Right atrium auricular region (tissue), 2 donors: ENCODE results near the genes C16orf96 and ZNF500.

- PRO-cap, result unidirectional peak, plus-strand start at chr16:4183319; bidirectional peak, plus-strand start at chr16:4184075, minus-strand start at chr16:4183958
- RAMPAGE, long total RNA, 2 experiments, result no peak in any of the 2 experiments
Observed at GRCh38 chr16:4183269-4184403, 58.2 kb downstream of the SRL start.

DNA sequence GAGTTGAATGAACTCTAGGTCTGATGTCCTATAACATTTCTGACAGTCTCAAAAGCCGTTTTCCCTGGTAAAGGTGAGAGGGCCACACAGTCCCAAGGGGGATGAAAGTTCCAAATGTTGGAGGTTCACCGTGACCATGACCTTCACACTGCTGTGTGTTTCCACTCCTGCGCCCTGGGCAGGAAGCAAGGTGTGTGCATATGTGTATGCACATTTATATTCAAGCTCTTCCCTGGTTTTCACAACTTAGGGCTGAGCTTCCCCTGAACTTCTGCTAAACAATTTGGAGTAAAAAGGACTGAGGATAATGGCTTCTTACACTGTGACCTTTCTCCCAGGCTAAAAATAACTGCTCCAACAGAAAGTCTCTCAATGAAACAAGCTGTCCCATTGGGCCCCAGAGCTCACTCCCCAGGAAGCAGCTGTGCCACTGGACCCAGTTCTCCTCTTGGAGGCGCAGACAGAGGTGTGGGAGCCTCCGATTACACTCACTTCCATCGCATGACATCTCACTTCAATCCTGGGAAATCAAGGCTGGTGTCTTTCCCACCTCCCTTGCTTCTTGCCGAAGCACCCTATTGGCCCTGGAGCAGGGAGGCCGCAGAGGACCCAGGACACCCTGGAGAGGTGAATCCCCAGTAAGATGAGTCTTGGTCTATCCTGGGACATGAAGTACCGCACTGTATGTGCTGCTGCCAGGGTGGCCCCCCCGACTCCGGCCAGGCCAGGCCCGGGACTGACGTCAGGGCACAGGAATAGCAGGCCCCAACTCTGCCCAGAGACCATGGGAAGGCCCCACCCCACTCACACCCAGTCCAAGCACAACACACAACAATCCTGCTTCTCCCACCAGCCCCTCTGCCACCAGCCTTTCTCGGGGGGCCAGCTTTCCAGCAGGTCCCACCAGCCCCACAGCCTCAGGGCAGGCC lies 29.7 kb downstream of the SRL start:
- PRO-cap, result bidirectional peak, plus-strand start at position 439 of the sequence, minus-strand start at position 456 of the sequence; bidirectional peak, plus-strand start at position 813 of the sequence, minus-strand start at position 645 of the sequence
- RAMPAGE, long total RNA, 2 experiments, result no peak in any of the 2 experiments

- PRO-cap, result no peak
- RAMPAGE, long total RNA, 2 experiments, result no peak in any of the 2 experiments
Observed at GRCh38 chr16:4293731-4294169, 20.9 kb upstream of the TFAP4 start.

DNA sequence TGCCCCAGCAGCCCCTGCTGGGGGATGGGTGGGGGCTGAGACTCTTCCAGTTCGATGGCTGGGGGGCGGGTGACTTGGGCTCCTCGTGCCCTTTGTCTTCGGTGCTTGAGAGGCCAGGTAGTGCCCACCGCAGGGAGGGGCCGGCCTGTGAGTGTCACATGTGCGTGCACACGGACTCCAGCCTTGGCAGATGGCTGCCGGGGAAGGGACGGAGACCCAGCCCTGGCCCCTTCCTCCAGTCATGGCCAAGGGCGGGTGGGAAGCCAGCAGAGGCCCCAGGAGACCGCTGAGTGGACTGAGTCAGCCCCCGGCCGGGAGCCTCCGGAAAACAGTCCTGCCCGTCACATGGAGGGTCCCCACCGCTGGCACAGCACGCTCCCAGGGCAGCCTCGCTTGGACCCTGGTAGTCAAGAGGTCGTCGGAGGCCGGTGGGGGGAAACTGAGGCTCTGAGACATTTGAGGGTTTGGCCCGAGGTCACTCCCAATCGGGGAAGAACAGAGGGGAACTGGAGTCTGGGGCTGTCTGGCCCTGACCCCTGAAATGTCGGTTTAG lies 4.2 kb downstream of the GLIS2 start:
- PRO-cap, result no peak
- RAMPAGE, long total RNA, 2 experiments, result no peak in any of the 2 experiments

DNA sequence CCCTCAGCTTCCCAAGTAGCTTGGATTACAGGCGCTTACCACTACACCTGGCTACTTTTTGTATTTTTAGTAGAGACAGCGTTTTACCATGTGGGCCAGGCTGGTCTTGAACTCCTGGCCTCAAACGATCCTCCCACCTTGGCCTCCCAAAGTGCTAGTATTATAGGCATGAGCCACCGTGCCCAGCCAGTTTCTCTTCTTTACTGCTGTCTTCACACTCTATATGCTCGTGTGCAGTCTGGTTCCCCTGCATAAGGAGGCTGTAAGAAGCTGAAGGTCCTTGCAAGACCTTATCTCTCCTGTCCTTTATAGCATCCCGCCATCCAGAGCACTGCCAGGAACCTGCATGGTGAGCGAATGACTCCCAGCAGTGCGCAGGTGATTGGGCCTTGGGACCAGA lies 2.9 kb upstream of the PAM16 start:
- PRO-cap, result no peak
- RAMPAGE, long total RNA, 2 experiments, result no peak in any of the 2 experiments

DNA sequence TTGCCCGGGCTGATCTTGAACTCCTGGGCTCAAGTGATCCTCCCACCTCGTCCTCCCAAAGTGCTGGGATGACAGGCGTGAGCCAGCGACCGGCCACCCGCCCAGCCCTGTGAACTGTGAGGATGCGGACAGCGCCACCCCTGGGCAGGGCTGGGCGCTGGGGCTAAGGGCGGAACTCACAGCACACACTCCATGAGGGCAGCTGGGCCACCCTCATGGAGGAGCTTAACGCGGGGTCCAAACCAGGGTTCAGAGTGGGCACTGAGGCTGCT lies 14.0 kb downstream of the CORO7 start:
- PRO-cap, result no peak
- RAMPAGE, long total RNA, 2 experiments, result no peak in any of the 2 experiments

DNA sequence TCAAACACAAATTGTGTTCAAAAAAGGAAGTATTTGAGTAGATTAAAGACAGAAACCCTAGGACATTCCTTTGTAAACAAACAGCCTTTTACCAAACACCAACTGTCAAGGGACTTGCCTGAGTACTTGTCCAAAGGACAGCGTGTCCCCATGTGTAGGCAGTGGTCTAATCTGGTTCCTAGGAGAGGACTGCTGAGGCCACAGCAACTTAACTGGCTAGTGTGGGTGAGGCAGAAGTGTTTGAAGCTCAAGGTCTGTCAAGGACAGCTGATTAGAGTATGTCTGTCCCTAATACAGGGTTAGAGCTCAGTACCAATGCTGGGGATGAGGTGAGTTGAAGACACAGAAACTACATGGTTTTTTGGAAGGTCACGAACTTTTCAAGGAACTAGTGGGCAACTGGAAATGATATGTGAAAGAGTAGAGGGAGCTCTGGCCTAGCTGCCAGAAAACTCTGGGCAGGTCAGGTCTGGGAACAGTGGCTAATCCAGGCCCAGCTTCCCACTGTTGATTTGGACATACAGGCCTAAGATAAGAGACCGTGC lies 10.1 kb downstream of the HMOX2 start:
- PRO-cap, result bidirectional peak, plus-strand start at position 309 of the sequence, minus-strand start at position 146 of the sequence
- RAMPAGE, long total RNA, 2 experiments, result no peak in any of the 2 experiments

GRCh38 chr16:4500880-4501258 lies 24.7 kb downstream of the HMOX2 start:
- PRO-cap, result no peak
- RAMPAGE, long total RNA, 2 experiments, result no peak in any of the 2 experiments

GRCh38 chr16:4521807-4522879 lies 16.4 kb downstream of the CDIP1 start:
- PRO-cap, result no peak
- RAMPAGE, long total RNA, 2 experiments, result no peak in any of the 2 experiments

DNA sequence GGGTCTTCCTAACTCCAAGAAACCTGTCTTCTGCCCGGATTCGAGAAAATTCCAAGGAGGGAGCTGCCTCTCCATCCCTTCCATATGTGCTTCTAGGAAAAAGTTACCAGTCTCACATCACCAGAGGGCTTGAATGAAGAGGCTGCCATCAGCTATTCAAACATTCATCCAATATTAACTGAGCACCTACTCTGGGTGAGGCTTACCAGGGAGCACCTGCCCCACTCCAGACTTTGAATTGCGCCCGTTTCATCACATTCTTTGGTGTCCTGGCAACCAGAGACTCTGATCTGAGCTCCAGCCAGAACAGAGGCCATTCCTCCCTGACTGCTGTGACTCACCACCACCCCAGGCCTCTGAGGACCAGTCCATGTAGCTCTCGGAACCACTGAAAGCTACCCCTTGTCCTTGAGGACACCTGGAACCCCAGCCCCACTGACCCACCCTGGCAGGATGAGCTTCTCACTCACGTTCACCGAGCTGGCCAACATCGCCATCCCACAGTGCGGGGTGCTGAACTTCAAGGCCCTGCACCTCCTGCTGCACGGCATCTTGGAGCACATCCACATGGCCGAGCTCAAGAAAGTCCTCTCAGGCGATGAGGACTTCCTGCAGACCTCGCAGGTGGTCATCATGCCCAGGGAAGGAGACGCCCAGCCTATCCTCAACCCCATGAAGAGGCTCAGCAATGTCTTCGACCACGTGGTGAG lies at the start of gene C16orf96:
TSS of gene C16orf96 (plus strand) at position 304 of the 710 bp plus-strand sequence.
- PRO-cap, result no peak
- RAMPAGE, long total RNA, 2 experiments, result no peak in any of the 2 experiments

- PRO-cap, result no peak
- RAMPAGE, long total RNA, 2 experiments, result no peak in any of the 2 experiments
Observed at GRCh38 chr16:4597078-4597546, 17.6 kb downstream of the UBALD1 start.

DNA sequence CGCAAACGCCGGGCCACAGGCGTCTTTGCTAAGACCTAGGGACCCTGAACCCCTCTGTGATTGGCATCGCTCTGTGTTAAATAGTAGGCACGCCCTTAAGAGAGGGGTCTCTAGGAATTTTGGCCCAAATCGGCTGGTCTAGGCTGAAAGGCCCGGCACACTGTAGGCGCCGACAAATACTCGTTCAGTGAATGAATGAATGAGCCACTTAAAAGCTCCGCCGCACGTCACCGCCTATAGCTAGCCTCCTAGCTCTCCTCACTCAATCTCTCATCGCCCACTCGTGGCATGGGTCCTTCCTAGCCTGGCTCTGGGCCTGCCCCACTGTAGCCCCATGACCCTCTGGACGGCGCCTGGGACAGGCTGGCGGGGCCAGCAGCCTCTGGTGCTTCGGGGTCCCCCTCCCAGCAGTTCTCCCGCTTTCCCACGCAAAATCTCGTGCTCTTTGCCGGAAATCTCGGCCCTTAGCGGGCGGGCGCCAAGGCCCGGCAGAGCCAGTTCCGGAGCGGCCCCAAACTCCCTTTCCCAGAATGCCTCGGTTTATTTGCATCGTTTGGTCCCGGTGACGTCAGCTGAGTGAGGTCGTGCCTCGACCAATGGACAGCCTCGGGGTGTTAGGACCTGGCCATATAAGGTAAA lies 1.2 kb upstream of the UBALD1 start:
- PRO-cap, result unidirectional peak, minus-strand start at position 384 of the sequence; bidirectional peak, plus-strand start outside the sequence, minus-strand start at position 524 of the sequence
- RAMPAGE, long total RNA, 2 experiments, result no peak in any of the 2 experiments

DNA sequence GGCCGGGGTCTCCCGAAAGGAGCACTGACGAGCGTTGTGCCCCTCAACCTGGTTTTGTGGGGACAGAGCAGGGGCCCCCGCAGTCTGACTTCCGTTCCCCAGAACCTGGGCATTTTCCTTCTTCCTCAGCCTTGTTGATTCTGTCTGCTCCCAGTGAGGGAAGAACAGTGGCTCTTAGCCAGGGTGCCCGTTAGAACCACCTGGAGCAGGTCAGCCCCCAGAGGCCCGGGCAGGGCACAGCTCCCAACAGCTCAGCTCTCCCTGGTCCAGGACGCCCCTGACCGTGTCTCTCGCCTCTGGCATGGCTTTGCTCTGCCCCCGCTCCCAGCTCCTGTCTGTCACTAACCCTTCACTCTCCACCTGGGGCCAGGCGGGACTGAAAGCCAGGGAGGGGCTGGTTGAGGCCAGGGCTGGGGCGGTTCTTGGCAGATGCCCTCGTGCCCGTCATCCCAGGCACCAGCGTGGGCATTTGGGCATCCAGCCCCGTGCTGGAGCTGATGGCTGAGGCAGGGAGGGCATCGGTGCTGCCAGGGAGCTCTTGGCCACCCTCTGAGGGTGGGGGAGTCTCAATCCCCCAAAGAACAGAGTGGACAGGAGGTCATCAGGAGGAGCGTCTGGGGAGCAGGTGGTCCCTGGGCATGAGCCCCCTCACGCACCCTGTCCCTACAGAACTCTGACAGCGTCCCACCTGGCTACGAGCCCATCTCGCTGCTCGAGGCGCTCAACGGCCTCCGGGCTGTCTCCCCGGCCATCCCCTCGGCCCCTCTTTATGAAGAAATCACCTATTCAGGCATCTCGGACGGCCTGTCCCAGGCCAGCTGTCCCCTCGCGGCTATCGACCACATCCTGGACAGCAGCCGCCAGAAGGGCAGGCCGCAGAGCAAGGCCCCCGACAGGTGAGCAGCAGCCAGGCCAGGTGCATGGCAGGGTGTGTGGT lies 12.2 kb upstream of the NUDT16L1 start:
- PRO-cap, result bidirectional peak, plus-strand start at position 476 of the sequence, minus-strand start at position 343 of the sequence
- RAMPAGE, long total RNA, 2 experiments, result no peak in any of the 2 experiments

DNA sequence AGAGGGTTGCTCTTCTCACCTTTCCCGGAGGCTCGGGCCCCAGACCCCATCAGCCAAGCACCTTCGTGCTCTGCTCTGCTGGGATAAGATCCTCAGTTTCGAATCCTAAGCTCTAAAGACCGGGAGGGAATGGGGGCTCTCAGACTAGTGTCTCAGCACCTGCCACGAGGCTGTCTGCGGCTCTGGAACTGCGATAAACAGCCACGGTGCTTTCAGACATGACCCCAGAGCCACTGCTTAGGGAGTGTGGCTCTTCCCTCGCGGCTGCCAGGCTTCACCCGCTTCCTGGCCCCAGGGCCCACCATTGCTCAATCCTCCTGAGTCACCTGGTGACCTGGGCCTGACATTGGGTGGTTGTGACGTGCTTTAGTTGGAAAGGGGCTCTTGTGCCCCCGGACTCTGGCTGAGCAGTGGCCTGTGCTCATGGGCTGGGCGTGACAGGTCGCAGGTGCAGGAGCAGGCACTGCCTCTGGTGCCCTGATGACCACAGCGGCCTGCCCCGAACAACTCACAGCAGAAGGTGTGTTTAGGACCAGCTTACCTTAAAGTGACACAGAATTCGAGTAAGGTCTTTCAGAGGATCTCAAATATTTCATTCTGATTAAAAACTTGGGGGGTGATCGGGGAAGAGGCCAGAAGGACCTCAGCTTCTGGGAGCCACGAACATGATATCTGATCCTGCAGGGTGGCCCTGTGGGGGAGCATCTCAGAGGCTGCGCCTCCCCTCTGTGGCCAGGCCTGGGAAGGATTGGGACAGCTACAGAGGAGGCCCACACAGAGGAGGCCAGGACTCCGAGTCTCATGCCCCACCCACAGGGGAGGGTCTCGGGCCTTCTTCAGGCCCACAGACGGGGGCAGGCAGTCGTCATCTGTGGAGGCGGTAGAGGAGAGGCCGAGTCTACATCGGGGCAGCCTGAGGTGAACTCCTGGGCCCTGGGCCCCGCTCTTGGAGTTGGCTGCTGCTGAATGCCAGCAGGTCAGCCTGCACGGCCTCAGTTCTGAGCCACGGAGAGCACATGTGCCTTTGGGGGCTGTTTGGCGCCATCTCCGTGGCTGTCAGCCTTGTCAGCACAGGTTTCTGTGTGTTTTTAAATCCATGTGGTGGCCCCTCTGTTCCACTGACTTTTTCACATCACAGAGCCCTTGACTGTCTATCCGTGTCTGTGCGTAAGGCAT lies 8.4 kb upstream of the NUDT16L1 start:
- PRO-cap, result no peak
- RAMPAGE, long total RNA, 2 experiments, result no peak in any of the 2 experiments

DNA sequence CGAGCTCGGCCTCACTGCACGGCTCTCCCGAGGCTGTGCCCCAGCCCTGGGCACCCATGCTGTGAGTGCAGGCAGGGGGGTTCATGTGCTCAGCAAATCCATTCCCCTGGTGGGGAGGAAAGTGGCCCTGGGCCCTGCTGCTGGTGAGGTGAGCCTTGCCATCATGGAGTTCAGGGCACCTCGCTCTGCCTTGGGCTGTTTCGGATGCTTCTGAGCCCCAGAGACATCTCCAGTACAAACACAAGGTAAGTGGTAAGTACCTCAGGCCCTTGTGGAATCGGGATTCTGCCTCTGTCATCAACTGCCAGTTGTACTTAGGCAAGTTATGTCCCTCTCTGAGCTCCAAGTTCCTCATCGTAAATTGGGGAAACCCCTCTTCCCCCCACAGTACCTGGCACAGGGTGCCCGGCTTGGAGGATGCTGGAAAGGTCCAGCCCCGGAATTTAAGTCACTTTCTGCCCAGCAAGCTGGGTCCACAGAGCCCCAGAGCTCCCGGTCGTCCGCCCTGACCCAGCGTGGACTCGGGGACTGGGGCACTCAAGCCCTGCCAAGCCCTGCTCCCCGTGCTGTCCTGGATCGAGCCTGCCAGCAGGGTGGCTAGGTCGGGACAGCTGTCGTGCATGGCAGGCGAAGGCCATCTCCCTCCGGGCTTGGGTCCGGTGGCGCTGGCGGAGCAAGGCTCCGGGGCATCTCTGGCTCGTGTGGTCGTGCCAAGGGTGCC lies 652 bp upstream of the NUDT16L1 start:
- PRO-cap, result no peak
- RAMPAGE, long total RNA, 2 experiments, result no peak in any of the 2 experiments

DNA sequence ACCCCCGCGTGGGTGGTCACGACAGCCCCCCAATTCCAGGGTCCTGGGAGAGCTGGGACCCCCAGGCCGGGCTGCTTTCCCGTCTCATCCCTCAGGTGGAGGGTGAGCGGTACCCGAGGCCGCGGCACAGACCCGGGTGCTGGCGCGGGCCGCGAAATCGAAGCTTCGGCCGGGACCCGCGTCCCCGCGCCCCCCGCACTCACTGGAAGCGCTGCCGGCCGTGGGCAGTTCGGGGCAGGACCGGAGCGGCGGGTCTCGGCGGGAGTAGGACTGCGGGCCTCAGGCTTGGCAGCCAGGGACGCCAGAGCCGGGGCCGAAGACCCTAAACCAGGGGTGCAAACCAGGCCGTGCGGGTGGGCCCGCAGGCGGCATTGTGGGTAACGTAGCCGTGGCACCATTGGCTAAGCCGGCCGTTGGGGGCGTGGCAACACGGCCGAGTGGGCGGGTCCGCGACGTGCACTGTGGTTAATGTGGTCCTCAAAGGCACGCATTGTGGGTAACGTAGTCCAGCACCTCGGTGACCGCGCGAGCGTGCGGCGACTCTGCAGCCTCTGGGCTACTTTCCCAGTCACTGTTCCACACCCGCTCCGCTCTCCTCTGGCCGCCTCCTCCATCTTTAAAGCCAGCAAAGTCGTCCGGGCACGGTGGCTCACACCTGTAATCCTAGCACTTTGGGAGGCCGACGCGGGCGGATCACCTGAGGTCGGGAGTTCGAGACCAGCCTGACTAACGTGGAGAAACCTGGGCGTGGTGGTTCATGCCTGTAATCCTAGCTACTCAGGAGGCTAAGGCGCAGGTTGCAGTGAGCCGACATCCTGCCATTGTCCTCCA lies at the start of gene ZNF500:
TSS of gene ZNF500 (minus strand) at position 349 of the 831 bp plus-strand sequence.
- PRO-cap, result bidirectional peak, plus-strand start at position 559 of the sequence, minus-strand start at position 399 of the sequence
- RAMPAGE, long total RNA, 2 experiments, result no peak in any of the 2 experiments

- PRO-cap, result no peak
- RAMPAGE, long total RNA, 2 experiments, result no peak in any of the 2 experiments
Observed at GRCh38 chr16:4860226-4861246, 13.3 kb downstream of the UBN1 start.

DNA sequence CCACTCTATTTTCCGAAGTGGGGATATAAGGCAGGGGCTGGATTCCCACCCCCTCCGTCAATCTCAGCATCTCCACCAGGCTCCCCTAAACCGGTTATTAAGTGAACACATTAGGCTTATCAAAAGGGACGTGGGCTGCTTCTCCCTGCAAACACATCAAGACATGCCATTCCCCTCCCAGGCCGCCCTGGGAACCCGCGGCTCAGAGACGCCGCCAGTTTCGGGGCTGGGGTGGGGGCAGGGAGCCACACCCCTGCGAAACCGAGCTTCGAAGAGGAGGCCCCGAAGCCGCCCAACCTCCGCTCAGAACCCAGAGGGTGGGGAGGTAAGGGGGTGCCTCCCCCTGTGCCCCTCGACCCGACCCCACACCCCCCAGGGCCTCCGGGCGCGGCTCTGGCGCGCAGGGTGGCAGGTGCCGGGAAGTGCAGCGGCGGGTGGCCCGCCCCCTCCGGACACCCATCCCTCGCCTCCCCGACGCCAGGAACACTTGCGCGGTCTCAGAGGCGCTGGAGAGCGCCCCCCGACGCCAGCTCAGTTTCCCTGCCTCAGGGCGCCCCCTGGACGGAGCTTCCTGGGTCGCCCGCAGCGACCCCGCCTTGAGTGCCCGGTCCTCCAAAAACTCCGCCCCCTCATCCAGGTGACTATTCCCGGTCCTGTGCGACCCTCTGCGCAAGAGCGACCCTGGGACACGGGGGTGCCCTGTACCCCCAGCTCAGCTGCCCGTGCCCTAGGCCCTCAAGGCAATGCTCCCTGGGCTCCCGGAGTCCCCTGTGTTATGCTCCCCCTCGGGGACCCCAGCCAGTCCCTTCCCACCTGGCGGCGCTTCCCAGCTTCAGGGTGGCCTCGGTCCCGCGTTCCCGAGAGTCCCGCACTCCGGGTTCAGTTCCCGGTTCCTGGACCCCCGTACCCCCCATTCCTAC lies 704 bp downstream of the PPL start:
- PRO-cap, result unidirectional peak, plus-strand start at position 500 of the sequence
- RAMPAGE, long total RNA, 2 experiments, result no peak in any of the 2 experiments

DNA sequence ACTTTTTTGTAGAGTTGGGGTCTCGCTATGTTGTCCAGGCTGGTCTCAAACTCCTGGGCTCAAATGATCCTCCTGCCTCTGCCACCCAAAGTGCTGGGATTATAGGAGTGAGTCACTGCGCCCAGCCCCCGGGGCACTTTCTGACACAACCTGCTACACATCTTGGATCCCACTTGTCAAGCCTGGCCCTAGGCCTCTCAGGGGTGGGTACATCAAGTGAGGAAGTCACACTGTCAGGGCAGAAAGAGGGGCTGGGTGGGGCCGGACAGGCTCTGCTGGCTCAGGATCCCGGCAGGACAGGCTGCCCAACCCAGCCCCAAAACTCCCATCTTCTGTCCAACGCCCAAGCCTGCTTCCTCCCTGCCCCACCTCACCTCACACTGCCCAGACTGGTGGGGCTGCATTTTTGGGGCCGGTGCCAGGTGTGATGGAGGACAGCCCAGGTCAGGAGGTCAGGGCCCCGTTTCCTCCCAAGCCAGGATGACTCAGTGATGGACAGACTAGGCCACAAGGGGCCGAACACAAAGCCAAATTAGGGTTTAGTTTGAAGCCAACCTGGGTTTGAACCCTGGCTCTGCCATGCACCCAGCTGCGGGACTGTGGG lies 8.7 kb upstream of the PPL start:
- PRO-cap, result no peak
- RAMPAGE, long total RNA, 2 experiments, result no peak in any of the 2 experiments

GRCh38 chr16:5032570-5033751 lies 774 bp downstream of the NAGPA start:
- PRO-cap, result bidirectional peak, plus-strand start at chr16:5033960, minus-strand start at chr16:5033607
- RAMPAGE, long total RNA, 2 experiments, result no peak in any of the 2 experiments